Epithelial cell of prostate (primary cell): ENCODE measurements around the genes GOLGA8H and GREM1.

GRCh38 chr15:29883075-29883521, 60.8 kb upstream of the TJP1 start:
- RRBS, result no CpG with 5 or more reads among the region's 3 CpGs

- RRBS, result no CpG with 5 or more reads among the region's 6 CpGs
Observed at GRCh38 chr15:29888520-29889061, 66.3 kb upstream of the TJP1 start.

- RRBS, result no CpG with 5 or more reads among the region's 17 CpGs
Observed at GRCh38 chr15:30347163-30347529, 46.2 kb downstream of the CHRFAM7A start.

DNA sequence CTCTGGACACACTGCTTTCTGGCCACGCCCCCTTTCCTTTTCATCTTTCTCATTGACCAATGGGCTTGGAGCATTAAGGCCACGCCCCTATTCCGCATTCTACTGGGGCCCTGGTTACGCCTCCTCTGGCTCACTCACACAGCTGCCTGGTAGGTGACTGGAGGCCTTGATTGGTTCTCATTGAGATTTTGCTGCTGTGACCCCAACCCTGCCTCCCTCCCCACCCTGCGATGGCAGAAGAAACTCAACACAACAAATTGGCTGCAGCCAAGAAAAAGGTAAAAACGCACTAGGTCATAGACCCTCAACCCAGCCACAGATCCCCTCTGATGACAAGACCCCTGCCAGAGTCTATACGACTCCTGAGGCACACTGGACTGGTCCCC, at the start of gene GOLGA8H:
TSS of gene GOLGA8H (plus strand) at position 133 of the 386 bp plus-strand sequence.
- RRBS, result no CpG with 5 or more reads among the region's 7 CpGs

DNA sequence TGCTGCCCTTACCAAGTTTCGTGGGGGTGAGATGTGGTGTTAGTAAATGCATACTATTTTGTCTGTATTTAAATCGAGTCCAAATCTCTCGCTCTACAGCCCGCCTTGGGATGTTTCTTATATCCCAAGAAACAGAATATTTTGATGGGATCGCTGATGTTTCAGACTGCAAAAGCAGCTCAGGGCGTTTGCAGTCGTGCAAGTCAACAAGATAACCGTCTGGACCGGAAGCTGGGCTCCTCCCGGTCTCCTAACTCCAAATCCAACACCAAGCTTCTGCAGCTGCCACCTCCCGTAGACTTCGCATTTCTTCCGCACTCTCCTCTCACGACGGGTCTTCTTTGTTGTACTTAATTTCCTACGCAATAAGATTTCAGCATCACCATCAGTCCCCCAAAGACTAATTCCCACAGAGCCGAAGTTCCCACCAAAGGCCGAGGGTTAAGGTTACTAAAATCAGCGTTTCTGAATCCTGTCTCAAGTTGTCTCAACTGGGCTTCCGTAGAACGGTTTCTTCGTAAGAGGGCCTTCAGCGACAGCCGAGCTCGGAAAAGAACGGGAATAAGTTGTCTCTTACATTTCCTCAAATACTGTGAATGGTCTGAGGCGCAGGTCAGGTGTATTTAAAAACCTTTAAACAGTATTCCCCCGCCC, 21.6 kb downstream of the GOLGA8H start:
- RRBS, result no CpG with 5 or more reads among the region's 28 CpGs

- RRBS, result no CpG with 5 or more reads among the region's 8 CpGs
Observed at GRCh38 chr15:30828262-30828719, 75.4 kb upstream of the FAN1 start.

- RRBS, result no CpG with 5 or more reads among the region's 11 CpGs
Observed at GRCh38 chr15:31159055-31159760, 57.7 kb upstream of the TRPM1 start.

DNA sequence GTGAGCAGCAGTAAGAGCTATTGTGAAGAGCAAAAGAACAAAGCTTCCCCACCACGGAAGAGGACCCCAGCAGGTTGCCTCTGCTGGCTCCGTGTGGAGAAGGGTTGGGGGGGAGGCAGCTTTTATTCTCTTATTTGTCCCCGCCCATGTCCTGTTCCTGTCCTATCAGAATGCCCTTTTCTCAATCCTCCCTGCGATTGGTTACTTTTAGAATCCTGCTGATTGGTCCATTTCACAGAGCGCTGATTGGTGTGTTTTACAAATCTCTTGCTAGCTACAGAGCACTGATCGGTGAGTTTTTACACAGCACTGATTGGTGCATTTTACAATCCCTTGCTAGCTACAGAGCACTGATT, 100.7 kb upstream of the KLF13 start:
- RRBS, result no CpG with 5 or more reads among the region's 6 CpGs

DNA sequence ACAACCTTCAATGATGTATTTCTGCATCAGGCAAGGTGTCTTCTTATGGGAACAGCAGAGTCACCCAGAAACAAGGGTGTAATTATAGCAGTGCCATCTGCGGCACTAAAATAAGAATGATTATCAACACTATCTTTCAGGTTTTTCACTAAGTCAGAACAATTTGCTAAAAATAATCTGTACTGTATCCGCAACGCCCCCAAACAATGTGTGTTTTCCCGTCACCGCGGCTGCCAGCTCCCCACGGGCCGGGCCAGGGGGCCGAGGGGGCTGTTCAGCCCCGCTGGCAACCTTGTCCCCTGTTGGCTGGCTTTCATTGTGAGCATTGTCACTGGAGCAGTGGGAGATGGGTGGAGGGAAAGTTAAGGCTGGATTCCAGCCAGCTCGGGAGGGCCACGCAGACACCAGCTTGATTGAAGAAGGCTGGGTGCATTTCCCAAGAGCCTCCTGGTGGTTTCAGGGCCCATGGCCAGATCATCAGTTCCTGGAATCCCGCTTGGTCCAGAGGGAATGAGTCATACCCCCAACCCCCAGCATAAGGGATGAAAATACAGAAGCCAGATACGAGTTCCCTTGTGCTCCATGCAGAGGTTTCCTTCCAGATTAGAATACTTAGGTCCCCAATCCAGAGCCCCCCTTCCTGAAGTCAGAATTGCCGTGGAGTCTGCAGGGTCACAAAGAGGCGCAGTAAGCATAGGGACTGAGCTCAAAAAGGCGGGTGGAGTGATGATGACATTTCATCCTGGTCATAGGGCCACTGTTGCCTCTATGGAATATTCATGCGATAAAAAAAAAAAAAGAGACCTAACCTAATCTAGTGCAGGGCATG, 90.2 kb upstream of the KLF13 start:
- RRBS, result no CpG with 5 or more reads among the region's 18 CpGs

- RRBS, result no CpG with 5 or more reads among the region's 16 CpGs
Observed at GRCh38 chr15:31265181-31265748, 61.4 kb upstream of the KLF13 start.

DNA sequence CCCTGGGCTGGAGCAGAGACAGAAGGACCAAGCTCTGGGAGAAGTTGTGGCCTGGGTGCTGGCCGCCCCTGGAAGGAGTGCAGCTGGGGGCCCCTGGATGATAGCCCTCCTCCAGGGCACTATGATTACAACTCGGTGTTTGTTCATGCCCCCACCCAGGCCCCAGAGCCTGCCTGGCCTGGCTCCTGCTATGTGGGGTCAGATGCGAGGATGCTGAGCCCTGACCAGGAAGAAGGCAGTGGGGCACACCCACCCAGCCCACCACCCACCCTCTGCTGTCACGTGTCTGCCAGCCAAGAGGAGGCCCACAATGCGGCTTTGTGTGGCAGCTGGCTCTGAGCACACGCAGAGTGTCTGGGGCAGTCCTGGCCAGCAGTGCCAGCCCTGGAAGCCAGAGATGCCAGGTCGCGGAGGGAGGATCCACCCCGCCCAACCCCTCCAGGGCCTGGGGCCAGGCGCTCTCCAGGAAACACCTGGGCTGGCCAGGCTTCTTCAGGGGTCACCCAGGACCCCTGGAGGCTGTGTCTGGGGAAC, 26.5 kb upstream of the KLF13 start:
- RRBS, result no CpG with 5 or more reads among the region's 10 CpGs

DNA sequence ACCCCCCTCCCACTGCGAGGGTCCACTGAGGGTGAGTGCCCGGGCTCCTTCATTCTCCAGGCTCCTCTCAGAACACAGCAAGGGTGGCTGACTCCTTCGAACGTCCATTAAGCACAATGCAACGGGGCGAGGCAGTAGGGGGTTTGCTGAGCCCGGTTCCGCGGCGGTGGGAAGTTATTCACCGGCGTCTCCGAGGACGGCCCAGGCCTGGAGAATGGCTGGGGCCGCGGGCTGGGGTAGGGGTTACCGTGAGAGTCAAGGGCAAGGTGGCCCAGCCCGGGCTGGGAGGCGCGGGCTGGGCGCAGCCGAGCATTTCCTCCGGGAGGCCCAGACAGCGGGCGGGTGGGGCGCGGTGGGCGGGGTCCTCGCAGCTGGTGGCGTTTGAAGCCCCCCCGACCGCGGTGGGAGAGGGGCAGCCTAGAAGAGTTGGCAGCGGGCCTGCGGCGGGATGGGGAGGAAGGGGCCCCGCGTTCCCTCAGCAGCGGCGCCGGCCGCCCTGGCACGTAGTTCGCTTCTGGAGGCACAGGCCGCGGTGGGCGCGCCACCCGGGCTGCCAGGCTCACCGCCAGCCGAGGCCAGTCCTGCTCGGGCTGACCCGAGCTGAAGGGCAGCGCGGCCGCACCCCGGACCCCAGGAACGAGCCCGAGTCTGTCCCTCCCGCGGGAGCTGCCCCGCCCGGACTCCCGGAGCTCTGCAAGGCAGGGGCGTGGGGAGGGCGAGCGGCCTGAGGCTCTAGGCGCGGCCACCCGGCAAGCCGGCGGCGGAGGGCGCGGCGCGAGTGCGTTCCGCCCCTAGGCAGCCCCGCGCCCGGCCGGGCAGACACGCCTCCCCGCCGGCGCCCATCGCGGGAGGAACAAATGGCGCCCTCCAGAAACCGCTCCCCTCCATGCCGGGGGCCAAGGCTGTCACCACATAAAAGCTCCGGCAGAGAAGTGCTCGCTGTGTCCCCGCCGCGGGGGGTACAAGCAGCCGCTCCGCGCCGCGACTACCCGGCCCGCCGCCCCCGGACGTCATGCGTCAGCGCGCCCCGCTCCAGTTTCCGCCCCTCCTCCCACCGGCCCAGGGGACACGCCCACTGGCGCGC, 829 bp upstream of the KLF13 start:
- RRBS, result 2% methylated on average over 85 of the region's 116 CpGs

GRCh38 chr15:31352111-31352704, 25.6 kb downstream of the KLF13 start:
- RRBS, result no CpG with 5 or more reads among the region's 14 CpGs

- RRBS, result no CpG with 5 or more reads among the region's 26 CpGs
Observed at GRCh38 chr15:31376402-31377540, 50.1 kb downstream of the KLF13 start.

GRCh38 chr15:32030804-32031292, 533 bp downstream of the CHRNA7 start:
- RRBS, result 2% methylated on average over 1 of the region's 22 CpGs

- RRBS, result no CpG with 5 or more reads among the region's 42 CpGs
Observed at GRCh38 chr15:32315501-32315932, 87.6 kb downstream of the GOLGA8K start.

DNA sequence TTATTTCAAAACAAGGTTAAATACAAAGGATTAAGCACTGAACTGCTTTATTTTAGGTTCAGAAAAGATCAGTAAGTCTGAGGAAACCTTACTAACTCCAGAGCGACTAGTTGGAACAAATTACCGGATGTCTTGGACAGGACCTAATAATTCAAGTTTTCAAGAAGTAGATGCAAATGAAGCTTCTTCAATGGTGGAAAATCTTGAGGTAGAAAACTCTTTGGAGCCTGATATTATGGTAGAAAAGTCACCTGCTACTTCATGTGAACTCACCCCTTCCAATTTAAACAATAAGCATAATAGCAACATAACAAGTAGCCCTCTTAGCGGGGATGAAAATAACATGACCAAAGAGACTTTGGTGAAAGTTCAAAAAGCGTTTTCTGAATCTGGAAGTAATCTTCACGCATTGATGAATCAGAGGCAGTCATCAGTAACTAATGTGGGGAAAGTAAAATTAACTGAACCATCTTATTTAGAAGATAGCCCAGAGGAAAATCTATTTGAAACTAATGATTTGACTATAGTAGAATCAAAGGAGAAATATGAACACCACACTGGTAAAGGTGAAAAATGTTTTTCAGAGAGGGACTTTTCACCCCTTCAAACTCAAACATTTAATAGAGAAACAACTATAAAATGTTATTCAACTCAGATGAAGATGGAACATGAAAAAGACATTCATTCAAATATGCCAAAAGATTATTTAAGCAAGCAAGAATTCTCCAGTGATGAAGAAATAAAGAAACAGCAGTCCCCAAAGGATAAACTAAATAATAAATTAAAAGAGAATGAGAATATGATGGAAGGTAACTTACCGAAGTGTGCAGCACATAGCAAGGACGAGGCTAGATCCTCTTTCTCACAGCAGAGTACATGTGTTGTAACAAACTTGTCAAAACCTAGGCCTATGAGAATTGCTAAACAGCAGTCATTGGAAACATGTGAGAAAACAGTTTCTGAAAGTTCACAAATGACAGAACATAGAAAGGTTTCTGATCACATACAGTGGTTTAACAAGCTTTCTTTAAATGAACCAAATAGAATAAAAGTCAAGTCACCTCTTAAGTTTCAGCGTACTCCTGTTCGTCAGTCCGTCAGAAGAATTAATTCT, 5.0 kb upstream of the SCG5 start:
- RRBS, result no CpG with 5 or more reads among the region's 10 CpGs

DNA sequence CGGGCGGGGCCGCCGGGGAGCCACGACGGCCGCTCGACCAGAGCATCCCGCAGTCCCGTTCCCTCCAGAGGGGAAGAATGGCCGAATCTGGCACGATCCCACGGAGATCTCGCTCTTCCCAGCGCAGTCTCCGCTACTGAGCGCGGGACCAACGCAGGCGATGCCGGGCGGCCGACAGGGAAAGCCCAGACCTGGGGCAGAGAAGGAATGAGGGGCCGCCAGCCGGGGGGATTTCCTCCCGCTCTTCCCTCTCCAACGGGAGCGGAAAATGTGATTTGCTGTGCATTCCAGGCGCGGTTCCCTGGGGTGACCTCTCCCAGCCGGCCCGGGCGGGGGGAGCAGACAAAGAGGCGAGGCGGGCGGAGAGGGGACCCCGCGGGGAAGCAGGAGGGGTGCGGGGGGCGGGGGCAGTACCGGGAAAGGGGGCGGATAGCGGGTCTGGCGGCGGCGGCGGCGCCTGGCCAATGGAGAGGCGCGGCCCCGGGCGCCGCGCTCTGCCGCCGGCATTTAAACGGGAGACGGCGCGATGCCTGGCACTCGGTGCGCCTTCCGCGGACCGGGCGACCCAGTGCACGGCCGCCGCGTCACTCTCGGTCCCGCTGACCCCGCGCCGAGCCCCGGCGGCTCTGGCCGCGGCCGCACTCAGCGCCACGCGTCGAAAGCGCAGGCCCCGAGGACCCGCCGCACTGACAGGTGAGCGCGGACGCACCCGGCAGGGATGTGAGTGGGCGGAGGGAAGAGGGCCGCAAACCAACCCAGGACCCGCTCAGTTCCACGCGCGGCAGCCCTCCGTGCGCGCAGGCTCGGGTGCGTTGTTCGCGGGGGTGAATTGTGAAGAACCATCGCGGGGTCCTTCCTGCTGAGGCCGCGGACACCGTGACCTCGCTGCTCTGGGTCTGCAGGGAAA, at the start of gene GREM1:
TSS of gene GREM1 (plus strand) at position 536 of the 907 bp plus-strand sequence.
- RRBS, result 2% methylated on average over 60 of the region's 111 CpGs

- RRBS, result under 1% methylated on average over 15 of the region's 38 CpGs
Observed at GRCh38 chr15:32719121-32719819, 1.5 kb downstream of the GREM1 start.

DNA sequence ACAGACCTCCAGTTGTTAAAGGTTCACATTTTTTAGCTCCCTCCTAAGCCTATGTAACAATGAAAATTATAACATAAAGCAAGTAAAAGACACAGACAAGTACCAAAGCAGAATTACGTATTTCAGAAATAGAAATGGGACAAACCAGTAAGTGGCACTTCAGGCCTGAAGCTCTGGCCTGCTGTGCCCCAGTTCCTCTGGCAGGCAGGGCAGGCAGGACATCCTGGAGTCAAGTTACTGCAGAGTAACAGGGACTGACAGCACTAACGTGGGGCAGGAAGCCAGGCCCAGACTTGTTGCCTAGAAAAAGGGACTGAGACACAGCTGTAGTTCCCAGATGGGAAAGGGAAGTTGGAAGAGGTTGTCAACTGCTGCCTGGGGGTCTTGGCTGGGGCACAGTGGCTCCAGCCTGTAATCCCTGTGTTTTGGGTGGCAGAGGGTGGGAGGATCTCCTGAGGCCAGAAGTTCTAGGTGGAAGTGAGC, 172.0 kb downstream of the FMN1 start:
- RRBS, result no CpG with 5 or more reads among the region's 2 CpGs